ENCODE results near the genes ABCF3, ALG3 and THPO.

CAGE:
- cytosol, long polyA minus RNA: no peak
- cytosol, long polyA plus RNA: no peak
- long polyA plus RNA: no peak
- nucleus, long polyA minus RNA: no peak
- nucleus, long polyA plus RNA: no peak
These were observed 63.0 kb upstream of the MCF2L2 start for GRCh38 chr3:183491348-183491819.

GRCh38 chr3:183552026-183552294 lies 3.5 kb downstream of the KLHL6 start:
CAGE:
- cytosol, long polyA minus RNA: no peak
- cytosol, long polyA plus RNA: no peak
- long polyA plus RNA: no peak
- nucleus, long polyA minus RNA: no peak
- nucleus, long polyA plus RNA: no peak

DNA sequence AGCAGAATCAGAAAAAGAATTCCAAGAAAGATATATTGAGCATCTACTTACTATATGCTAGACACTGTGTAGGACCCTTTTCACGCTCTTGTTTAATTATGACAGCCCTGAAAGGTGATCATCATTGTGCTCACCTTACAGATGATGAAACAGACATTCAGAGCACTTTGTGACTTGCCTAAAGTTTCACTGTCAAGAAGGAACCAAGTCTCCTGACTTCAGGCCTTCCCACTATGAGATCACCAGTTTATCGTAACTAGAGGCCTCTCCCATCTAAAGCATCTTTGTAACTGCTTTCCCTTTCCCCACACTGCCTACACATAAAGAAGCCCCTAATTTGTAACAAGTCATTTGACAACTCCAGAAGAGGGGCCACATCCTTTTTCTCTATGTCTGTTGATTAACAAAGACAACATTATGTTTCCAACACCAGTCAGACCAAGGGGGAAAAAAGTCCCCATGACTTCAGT lies 1.2 kb downstream of the KLHL6 start:
CAGE:
- cytosol, long polyA minus RNA: no peak
- cytosol, long polyA plus RNA: no peak
- long polyA plus RNA: no peak
- nucleus, long polyA minus RNA: no peak
- nucleus, long polyA plus RNA: no peak

CAGE:
- cytosol, long polyA minus RNA: no peak
- cytosol, long polyA plus RNA: no peak
- long polyA plus RNA: no peak
- nucleus, long polyA minus RNA: no peak
- nucleus, long polyA plus RNA: no peak
These were observed 5.6 kb upstream of the KLHL24 start for GRCh38 chr3:183629944-183630192.

DNA sequence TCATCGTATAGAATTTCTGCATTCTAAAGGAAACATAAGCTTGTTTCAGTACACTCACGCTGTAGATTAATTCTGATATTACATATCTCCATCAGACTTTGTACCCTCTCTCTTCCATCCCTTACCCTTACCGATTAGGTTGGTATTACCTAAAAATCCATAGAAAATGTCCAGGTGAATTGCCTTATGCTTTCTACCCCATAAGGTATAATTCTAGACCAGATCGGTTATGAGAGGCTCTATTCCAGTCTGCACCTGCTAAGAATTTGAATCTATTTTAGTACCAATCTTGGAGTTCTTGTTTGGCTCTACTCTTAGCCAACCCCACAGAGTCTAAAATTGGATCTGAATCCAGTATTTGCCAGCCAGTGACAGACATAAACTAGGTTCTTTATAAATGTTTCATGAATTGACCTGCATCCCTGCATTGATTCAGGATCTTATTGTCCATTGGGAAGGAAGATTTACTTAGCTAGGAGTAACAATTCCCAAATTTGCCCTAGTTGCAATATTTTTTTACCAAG lies 6.4 kb downstream of the KLHL24 start:
CAGE:
- cytosol, long polyA minus RNA: no peak
- cytosol, long polyA plus RNA: no peak
- long polyA plus RNA: no peak
- nucleus, long polyA minus RNA: no peak
- nucleus, long polyA plus RNA: no peak

DNA sequence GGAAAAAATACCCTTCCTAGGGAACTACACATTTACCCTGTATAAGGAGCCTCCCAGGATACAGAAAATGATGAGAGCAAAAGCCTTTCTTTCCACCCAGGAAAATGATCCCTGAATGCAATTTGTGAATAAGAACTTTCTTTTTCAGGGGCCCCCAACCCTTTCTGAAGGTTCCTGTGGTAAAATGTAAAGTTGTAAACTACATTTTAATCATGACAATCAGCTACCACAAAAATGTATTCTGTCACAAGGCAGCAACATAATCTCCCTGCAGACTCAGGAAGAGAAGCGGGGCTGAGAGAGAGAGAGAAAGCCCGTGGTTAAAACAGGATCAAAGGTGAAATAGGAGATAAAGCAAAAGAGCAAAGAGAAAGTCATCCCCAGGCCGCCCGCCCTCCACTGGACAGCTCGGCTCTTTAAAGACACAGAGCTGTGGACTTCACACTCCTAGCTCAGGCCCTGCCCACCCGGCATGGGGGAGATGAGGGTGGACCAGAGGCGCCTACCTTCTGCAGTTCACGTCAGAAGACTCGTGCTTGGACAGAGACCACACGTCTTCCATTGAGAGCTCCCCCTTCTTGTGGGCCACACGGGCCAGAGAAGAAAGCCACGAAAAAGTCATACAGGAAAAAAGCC lies 29.5 kb downstream of the ABCC5 start:
CAGE:
- cytosol, long polyA minus RNA: no peak
- cytosol, long polyA plus RNA: no peak
- long polyA plus RNA: no peak
- nucleus, long polyA minus RNA: no peak
- nucleus, long polyA plus RNA: no peak

GRCh38 chr3:184175817-184176354 lies 1.2 kb downstream of the AP2M1 start:
CAGE:
- cytosol, long polyA minus RNA: no peak
- cytosol, long polyA plus RNA: no peak
- long polyA plus RNA: no peak
- nucleus, long polyA minus RNA: no peak
- nucleus, long polyA plus RNA: no peak

DNA sequence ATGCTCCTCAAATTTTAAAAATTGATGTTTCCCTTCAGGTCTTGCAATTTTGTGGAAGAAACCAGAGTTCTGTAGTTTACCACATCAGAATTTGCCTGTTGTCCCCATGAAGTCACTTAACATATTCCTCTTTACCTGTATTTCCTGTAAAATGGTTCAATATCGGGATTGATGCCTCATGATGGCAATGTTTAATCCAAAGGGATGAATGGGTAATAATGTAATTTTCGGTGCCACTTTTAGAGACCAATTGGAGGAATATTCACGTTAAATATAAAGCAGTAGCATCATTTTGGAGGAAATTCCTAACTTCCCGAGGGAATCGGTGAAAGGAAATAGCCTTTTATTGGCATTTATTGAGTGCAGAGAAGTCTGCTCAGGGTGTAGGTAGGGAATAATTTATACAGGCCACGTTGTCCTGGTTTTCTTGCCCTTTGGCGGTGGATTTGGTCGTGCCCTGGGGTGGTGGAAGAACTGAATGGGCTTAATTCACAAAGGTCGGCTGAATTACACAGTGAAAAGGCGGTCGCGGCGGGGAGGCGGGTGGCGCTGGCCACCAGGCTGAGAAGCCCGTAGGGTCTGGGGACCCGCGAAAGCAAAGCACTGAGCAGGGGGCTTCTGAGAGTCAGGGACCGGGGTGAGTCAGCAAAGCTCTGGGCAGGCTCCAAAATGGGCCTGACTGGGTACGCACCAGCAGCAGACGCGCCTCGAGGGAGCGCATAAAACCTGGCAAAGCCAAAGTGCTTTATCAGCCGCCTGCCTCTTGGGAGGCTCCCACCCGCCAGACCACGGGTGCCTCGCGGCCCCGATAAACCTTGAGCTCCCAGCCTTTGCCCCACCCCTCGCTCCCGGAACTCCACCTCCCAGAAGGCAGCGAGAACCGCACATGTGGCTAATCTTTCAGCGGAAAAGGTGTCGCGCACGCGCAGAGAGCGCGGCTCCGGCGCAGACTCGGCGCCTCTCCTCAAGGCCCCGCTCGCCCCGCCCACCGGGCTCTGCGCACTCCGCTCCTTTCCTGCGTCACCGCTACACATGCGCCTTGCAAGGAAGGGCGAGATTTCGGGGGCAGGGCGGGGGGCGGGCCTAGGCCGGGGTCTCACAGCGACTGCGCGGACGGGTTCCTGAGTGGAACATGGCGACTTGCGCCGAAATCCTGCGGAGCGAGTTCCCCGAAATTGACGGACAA lies at the start of gene ABCF3:
TSS of gene ABCF3 (plus strand) at position 1,124 of the 1,186 bp plus-strand sequence.
CAGE:
- cytosol, long polyA minus RNA: no peak
- cytosol, long polyA plus RNA: start-site peak on the plus strand centred at position 1,119 of the sequence, 24 bp wide, 412 and 168 reads in 2 replicates
- long polyA plus RNA: start-site peak on the plus strand centred at position 1,118 of the sequence, 22 bp wide, 723 and 702 reads in 2 replicates
- nucleus, long polyA minus RNA: start-site peak on the plus strand centred at position 1,124 of the sequence, 9 bp wide, 83 reads
- nucleus, long polyA plus RNA: start-site peak on the plus strand centred at position 1,107 of the sequence, 44 bp wide, 734 and 836 reads in 2 replicates

CAGE:
- cytosol, long polyA minus RNA: no peak
- cytosol, long polyA plus RNA: no peak
- long polyA plus RNA: no peak
- nucleus, long polyA minus RNA: no peak
- nucleus, long polyA plus RNA: no peak
These were observed 482 bp downstream of the ABCF3 start for GRCh38 chr3:184186262-184187099.

CAGE:
- cytosol, long polyA minus RNA: no peak
- cytosol, long polyA plus RNA: no peak
- long polyA plus RNA: no peak
- nucleus, long polyA minus RNA: no peak
- nucleus, long polyA plus RNA: no peak
These were observed 1.4 kb downstream of the ABCF3 start for GRCh38 chr3:184187231-184187935.

GRCh38 chr3:184229904-184230665 lies 700 bp downstream of the VWA5B2 start:
CAGE:
- cytosol, long polyA minus RNA: no peak
- cytosol, long polyA plus RNA: no peak
- long polyA plus RNA: no peak
- nucleus, long polyA minus RNA: no peak
- nucleus, long polyA plus RNA: no peak

CAGE:
- cytosol, long polyA minus RNA: start-site peak on the minus strand at chr3:184248961-184248966, 170 reads
- cytosol, long polyA plus RNA: start-site peak on the minus strand at chr3:184248894-184248964, 796 and 29 reads in 2 replicates
- long polyA plus RNA: start-site peak on the minus strand at chr3:184248889-184248949, 553 and 197 reads in 2 replicates
- nucleus, long polyA minus RNA: start-site peak on the minus strand at chr3:184248890-184248894, 23 reads
- nucleus, long polyA plus RNA: start-site peak on the minus strand at chr3:184248889-184248964, 418 and 251 reads in 2 replicates
These were observed at the start of gene ALG3 for GRCh38 chr3:184248153-184249115. TSS of gene ALG3 (minus strand) at chr3:184248962.

DNA sequence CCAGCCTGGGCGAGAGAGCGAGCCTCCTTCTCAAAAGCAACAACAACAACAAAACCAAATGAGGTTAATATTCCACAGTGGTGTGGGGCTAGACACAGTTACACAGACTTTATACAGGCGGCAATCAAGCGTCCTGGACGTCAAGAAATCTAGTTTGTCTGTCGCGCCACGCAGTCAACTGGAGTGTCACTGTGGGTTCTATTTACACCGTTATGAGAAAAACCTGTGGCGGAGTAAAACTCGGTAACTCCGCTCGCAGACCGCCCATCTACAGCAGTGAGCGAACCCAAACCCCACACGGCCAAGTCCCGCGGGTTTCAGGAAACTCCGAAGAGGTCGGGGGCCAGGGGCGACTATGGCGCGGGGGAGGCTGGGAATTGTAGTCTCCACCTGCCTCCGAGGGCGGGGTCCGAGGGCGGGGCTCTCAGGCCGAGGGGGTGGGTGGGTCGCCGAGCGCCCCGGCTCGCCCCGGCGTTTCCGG lies 329 bp upstream of the PSMD2 start:
CAGE:
- cytosol, long polyA minus RNA: no peak
- cytosol, long polyA plus RNA: no peak
- long polyA plus RNA: no peak
- nucleus, long polyA minus RNA: no peak
- nucleus, long polyA plus RNA: no peak

DNA sequence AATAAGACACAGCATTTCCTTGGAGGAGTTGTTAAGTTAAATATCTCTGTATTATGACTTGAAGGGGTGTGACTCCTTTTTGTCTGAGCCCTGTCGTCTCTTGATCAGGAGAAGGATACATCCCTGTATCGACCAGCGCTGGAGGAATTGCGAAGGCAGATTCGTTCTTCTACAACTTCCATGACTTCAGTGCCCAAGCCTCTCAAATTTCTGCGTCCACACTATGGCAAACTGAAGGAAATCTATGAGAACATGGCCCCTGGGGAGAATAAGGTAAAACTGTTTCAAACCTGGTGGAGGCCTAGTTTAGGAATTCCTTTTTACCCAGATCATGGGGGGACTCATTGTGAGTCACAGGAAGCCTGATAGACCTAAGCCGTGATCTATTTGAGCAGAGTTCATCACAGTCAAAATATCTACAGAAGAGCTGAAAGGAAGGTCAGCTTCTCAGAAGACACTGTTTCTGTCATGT lies 1.2 kb downstream of the PSMD2 start:
CAGE:
- cytosol, long polyA minus RNA: start-site peak on the plus strand centred at position 180 of the sequence, 148 bp wide, 34 reads
- cytosol, long polyA plus RNA: no peak
- long polyA plus RNA: no peak
- nucleus, long polyA minus RNA: start-site peak on the minus strand centred at position 196 of the sequence, 124 bp wide, 19 reads; start-site peak on the plus strand centred at position 236 of the sequence, 36 bp wide, 48 reads
- nucleus, long polyA plus RNA: no peak

DNA sequence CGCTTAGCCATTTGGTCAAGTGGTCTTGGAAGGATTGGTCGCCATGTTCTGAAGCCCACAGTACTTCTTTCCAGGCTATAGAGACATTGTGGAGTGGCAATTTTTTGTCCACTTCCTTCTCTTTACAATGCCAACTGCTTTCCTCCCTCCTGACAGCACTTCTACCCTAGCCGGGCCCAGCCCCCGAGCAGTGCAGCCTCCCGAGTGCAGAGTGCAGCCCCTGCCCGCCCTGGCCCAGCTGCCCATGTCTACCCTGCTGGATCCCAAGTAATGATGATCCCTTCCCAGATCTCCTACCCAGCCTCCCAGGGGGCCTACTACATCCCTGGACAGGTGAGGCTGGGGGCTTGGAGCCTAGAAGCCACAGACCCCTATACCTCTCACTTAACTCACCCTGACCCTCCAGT lies 2.8 kb downstream of the EIF4G1 start:
CAGE:
- cytosol, long polyA minus RNA: no peak
- cytosol, long polyA plus RNA: no peak
- long polyA plus RNA: no peak
- nucleus, long polyA minus RNA: no peak
- nucleus, long polyA plus RNA: no peak

GRCh38 chr3:184377581-184378548 lies at the start of gene THPO:
TSS of gene THPO (minus strand) at chr3:184378207.
CAGE:
- cytosol, long polyA minus RNA: no peak
- cytosol, long polyA plus RNA: no peak
- long polyA plus RNA: no peak
- nucleus, long polyA minus RNA: no peak
- nucleus, long polyA plus RNA: no peak

GRCh38 chr3:184378549-184379567 lies 851 bp upstream of the THPO start:
CAGE:
- cytosol, long polyA minus RNA: no peak
- cytosol, long polyA plus RNA: no peak
- long polyA plus RNA: no peak
- nucleus, long polyA minus RNA: no peak
- nucleus, long polyA plus RNA: no peak

GRCh38 chr3:184513375-184514199 lies 48.0 kb upstream of the EPHB3 start:
CAGE:
- cytosol, long polyA minus RNA: no peak
- cytosol, long polyA plus RNA: no peak
- long polyA plus RNA: no peak
- nucleus, long polyA minus RNA: no peak
- nucleus, long polyA plus RNA: no peak

GRCh38 chr3:184519548-184519747 lies 42.1 kb upstream of the EPHB3 start:
CAGE:
- cytosol, long polyA minus RNA: no peak
- cytosol, long polyA plus RNA: no peak
- long polyA plus RNA: no peak
- nucleus, long polyA minus RNA: no peak
- nucleus, long polyA plus RNA: no peak

GRCh38 chr3:184572507-184573365 lies 11.2 kb downstream of the EPHB3 start:
CAGE:
- cytosol, long polyA minus RNA: no peak
- cytosol, long polyA plus RNA: no peak
- long polyA plus RNA: no peak
- nucleus, long polyA minus RNA: no peak
- nucleus, long polyA plus RNA: no peak

All from keratinocyte (primary cell).